Measurements from ENCODE around the genes ASTN1, TOR3A and CEP350.

- PRO-cap, 4 experiments: no peak in any of the 4 experiments
- RAMPAGE, long total RNA, 2 experiments: no peak in any of the 2 experiments
- RRBS: no CpG with 5 or more reads among the region's 2 CpGs
These were observed 56.7 kb downstream of the COP1 start for GRCh38 chr1:176150320-176150833.

- PRO-cap, 4 experiments: no peak in any of the 4 experiments
- RAMPAGE, long total RNA, 2 experiments: no peak in any of the 2 experiments
- RRBS: no CpG with 5 or more reads among the region's 5 CpGs
These were observed 32.0 kb downstream of the COP1 start for GRCh38 chr1:176174834-176175737.

GRCh38 chr1:176175795-176176035, 31.4 kb downstream of the COP1 start:
- PRO-cap, 4 experiments: no peak in any of the 4 experiments
- RAMPAGE, long total RNA, 2 experiments: start-site peak on the minus strand in 1 of 2 experiments, at chr1:176175911-176176009 at its widest, 19 reads per replicate
- RRBS: no CpG with 5 or more reads among the region's 2 CpGs

GRCh38 chr1:176505149-176505610, 42.2 kb downstream of the PAPPA2 start:
- PRO-cap, 4 experiments: no peak in any of the 4 experiments
- RAMPAGE, long total RNA, 2 experiments: no peak in any of the 2 experiments
- RRBS: no CpG with 5 or more reads among the region's 3 CpGs

GRCh38 chr1:176522534-176522878, 59.5 kb downstream of the PAPPA2 start:
- PRO-cap, 4 experiments: no peak in any of the 4 experiments
- RAMPAGE, long total RNA, 2 experiments: no peak in any of the 2 experiments
- RRBS: no CpG with 5 or more reads among the region's 2 CpGs

GRCh38 chr1:177163880-177165134, at the start of gene ASTN1:
Gene ASTN1 (minus strand): TSS chr1:177164712.
- PRO-cap, 4 experiments: no peak in any of the 4 experiments
- RAMPAGE, long total RNA, 2 experiments: no peak in any of the 2 experiments
- RRBS: 3% methylated on average over 24 of the region's 66 CpGs

DNA sequence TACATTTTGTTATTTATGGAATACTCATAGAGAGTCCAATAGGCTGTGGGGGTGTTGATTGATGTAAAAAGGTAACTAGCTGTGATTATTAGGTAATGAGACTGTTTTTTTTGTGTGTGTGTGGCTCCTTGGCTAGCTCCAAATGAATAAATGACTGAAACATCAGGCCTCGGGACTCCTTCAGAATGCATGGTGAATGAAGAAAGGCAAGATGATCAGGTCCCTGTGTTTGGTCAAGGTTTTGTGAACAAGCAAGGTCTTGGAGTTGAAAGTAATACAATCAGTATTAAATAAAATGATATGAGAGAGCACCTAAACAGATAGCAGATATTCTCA, 128.6 kb downstream of the SEC16B start:
- PRO-cap, 4 experiments: no peak in any of the 4 experiments
- RAMPAGE, long total RNA, 2 experiments: no peak in any of the 2 experiments
- RRBS: no CpG with 5 or more reads among the region's 1 CpG

DNA sequence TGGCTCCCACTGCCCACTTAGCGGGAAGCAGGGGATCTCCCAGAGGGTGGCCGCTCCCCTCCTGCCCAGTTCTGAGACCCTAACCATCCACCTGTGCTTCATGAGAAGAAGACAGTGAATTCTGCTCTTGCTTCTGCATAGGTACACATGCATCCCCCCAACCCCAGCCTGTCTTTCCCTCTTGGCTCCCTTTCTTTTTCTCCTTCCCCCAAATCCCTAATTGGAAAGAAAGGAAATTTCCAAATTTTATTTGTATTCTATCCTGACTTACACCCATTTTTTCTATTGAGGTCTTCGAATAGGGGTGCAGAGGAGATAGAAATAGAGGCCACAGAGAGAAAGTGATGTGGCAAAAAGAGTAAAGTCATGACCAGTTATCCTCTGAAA, 3.1 kb downstream of the CLEC20A start:
- PRO-cap, 4 experiments: peak in 2 of 4 experiments; most common plus-strand start position 285 of the sequence (in 2)
- RAMPAGE, long total RNA, 2 experiments: no peak in any of the 2 experiments
- RRBS: no CpG with 5 or more reads among the region's 3 CpGs

DNA sequence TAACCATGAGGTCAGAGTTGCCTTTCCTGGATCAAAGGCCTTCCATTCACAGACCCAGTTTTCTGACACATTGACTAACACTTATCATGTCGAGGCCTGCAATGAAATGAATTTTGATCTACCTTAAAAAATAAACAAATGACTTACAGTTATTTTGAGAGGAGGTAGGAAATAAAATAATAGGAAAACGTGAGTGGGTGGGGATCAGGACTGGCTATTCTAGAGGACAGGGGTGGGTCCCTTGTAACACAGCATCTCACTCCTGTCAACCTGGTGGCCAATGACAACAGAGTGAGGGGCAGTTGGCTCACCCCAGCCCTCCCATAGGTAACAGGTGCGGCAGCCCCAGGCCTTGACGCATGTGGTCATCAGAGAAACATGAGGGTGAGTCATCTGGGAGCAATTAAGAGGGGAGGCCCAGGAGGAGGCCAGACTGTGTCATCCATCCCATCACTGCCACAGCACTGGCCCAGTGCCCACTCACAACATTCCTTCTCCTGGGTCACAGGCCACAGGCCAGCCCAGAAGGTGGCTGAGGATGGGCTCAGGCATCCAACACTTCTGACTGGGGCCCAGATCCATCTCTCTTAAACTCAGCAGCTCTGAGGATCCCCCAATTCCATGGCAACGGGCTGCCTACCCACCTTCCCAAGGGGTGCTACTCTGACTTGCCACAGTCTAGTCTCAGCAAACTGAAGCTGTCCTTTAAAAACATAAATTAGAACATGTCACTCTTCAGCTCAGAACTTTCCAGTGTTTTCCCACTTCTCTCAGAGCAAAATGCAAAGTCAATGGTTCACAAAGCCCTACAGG, 17.1 kb downstream of the TEX35 start:
- PRO-cap, 4 experiments: no peak in any of the 4 experiments
- RAMPAGE, long total RNA, 2 experiments: no peak in any of the 2 experiments
- RRBS: no CpG with 5 or more reads among the region's 5 CpGs

DNA sequence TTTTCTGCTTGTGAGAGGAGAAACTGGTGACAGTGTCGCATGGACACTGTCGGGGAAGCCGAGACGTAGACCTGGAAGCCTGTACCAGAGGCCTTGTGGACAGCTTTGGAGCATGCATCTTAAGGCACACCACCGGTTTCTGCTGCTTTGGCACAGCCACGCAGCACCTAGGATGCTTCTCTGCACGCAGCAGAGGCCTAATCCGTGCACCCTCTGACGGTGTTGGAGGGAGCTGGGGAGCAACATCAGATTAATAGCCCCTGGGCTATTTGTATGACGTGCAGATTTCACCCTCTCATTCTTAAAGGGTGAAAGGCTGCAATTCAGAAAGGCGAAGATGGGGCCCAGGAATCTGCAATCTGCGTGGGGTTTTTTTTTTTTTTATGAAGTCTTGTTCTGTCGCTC, 30.4 kb downstream of the TEX35 start:
- PRO-cap, 4 experiments: no peak in any of the 4 experiments
- RAMPAGE, long total RNA, 2 experiments: no peak in any of the 2 experiments
- RRBS: no CpG with 5 or more reads among the region's 13 CpGs

- PRO-cap, 4 experiments: no peak in any of the 4 experiments
- RAMPAGE, long total RNA, 2 experiments: no peak in any of the 2 experiments
- RRBS: no CpG with 5 or more reads among the region's 3 CpGs
These were observed 96.0 kb downstream of the TEX35 start for GRCh38 chr1:178608835-178609388.

DNA sequence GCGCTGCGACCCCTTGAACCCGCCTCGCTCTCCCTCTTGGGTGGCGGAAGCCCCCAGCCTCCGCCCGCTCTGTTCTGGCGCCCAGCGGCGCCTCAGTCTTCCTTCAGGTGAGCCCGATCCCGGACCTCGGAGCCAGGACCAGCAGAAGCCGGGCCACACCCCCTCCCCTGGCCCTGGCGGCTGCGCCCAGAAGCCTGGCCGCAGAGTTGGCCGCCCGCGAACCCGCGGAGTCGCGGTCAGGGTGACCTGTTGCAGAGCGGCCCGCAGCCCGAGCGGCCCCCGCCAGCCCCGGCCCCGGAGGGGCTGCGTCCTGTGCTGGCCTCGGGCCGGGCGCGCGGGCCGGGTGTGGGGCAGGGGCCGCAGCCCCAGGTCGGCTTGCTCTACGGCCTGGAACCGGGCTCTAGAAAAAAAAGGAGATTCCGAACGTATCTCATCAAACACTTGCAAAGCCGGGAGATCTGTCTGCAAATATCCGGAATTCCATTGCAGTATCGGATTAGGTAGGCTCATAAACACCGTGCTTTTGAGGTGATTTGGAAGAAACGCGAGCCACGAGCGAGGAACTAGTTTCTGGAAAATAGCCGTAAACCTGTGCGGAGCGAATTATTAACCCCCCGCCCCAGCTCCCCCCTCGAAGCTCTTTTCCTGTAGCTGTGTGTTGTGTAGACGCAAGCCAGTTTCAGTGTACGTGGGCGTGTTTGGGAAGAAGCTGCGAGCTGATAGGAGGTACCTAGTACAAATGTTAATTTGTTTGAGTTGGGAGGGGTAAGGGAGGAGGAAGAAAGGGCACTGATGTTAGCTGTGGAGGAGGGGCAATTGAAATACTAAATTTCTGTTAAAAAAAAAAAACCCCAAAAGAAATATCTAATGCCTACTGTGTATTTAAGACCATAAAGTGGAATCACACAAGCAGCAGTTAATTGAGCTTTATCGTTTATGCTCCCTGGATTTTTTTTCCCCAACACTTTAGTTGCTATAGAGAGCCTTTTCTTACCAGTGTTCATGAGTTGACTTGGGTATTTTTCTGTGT, 977 bp downstream of the RALGPS2 start:
- PRO-cap, 4 experiments: peak in 4 of 4 experiments; most common plus-strand start position 203 of the sequence (in 1); most common minus-strand start position 94 of the sequence (in 2)
- RAMPAGE, long total RNA, 2 experiments: no peak in any of the 2 experiments
- RRBS: 4% methylated on average over 5 of the region's 62 CpGs

DNA sequence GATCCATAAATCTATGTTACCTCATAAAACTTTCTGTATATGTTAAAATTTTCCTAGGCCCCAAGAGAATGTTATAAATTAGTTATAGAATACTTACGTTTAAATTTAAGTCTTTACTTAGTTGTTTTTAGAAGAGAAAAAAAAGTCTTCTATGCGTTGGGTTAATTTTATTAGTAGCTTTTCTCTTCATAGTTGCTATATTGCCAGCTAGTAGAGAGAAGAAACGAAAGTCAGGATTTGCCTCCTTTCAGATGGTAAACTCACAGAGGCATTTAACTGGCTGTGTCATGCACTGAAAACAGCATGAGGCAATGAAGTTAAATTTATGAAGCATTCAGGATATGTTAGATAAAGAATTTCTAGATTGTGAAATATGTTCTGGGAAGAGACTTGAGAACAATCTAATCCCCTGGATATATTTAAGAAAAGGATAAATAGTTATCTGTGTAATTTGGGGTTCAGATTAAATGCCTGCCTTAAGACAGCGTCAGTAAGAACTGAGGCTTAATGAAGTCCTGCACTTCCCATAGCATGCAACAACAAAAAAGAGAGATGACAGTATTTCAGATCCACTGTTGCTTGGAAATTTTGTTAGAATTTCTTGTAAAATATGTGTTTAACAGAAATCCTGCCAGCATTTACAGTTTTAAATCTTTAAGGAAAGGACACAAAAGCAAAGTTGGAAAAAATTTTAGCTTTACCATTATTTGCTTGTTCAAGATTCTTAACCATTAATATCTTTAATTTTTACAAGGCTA, 1.7 kb downstream of the ANGPTL1 start:
- PRO-cap, 4 experiments: peak in 2 of 4 experiments; most common plus-strand start position 447 of the sequence (in 1); most common minus-strand start position 499 of the sequence (in 2)
- RAMPAGE, long total RNA, 2 experiments: start-site peak on the minus strand in 1 of 2 experiments, centred at position 210 of the sequence, 173 reads per replicate
- RRBS: no CpG with 5 or more reads among the region's 4 CpGs

- PRO-cap, 4 experiments: no peak in any of the 4 experiments
- RAMPAGE, long total RNA, 2 experiments: no peak in any of the 2 experiments
- RRBS: no CpG with 5 or more reads among the region's 9 CpGs
These were observed 3.9 kb downstream of the FAM20B start for GRCh38 chr1:179029227-179030352.

DNA sequence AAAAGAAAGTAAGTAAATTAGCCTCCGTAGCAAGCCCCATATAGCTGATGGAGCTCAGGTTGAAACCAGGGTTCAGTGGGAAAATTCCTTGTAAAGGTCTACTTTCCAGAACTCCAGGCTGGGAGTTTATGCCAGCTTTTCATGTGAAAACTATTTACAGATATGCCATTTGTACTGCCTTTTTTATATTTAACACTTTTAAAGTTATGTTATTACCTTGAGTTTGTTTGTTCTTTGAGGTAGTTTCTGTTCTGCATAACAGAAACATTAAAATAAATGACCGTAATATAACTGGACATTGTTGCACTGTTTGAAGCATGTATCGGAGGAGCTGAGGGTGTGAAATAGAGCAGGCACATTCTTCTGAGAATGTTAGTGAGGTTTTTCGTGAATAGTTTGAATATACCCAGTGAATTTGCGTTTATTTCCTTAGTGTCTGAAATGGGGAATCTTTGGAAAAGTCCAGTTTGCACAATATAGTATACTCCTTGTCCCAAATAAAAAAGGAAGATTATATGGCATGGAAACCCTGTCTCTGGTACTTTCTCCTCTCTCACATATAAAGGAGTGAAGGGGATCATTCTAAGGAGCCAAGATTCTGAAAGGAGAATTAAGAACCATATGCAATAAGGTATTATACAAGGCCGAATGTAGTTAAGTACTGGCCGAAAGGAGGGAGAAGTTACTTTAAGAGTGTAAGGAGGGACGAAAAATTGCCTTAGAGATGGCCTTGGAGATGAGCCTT, 10.6 kb downstream of the FAM20B start:
- PRO-cap, 4 experiments: no peak in any of the 4 experiments
- RAMPAGE, long total RNA, 2 experiments: no peak in any of the 2 experiments
- RRBS: no CpG with 5 or more reads among the region's 8 CpGs

GRCh38 chr1:179081086-179082271, at the start of gene TOR3A:
Gene TOR3A (plus strand): TSS chr1:179082070.
- PRO-cap, 4 experiments: peak in 4 of 4 experiments; most common plus-strand start chr1:179082104 (in 3); most common minus-strand start chr1:179081914 (in 4)
- RAMPAGE, long total RNA, 2 experiments: no peak in any of the 2 experiments
- RRBS: 2% methylated on average over 27 of the region's 61 CpGs

- PRO-cap, 4 experiments: no peak in any of the 4 experiments
- RAMPAGE, long total RNA, 2 experiments: no peak in any of the 2 experiments
- RRBS: no CpG with 5 or more reads among the region's 10 CpGs
These were observed 44.5 kb downstream of the TOR3A start for GRCh38 chr1:179126201-179126875.

DNA sequence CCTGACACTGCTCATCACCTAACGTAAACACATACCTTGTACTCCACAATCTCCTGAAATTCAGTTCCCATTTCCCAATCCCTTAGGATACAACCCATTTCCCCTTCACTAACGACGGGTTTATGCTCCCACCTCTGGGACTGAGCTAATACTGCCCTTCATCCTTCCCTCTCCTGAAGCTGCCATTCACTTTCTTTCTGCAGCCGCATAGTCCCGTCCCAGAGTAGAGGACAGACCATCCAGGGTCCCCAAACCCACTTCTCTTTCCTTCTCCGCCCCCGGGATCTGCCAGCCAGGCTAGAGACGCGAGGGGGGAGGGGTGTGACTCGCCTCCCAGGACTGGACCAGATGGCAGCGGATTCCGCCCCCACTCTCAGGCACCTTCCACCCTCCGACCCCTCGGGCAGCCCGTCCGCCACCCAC, 710 bp downstream of the ABL2 start:
- PRO-cap, 4 experiments: peak in 3 of 4 experiments; most common plus-strand start position 324 of the sequence (in 2)
- RAMPAGE, long total RNA, 2 experiments: no peak in any of the 2 experiments
- RRBS: no CpG with 5 or more reads among the region's 16 CpGs

- PRO-cap, 4 experiments: peak in 4 of 4 experiments; most common plus-strand start chr1:179954810 (in 3); most common minus-strand start chr1:179954558 (in 4)
- RAMPAGE, long total RNA, 2 experiments: start-site peak on the plus strand in 1 of 2 experiments, at chr1:179954767-179954807 at its widest, 45 reads per replicate
- RRBS: 4% methylated on average over 5 of the region's 48 CpGs
These were observed at the start of gene CEP350 for GRCh38 chr1:179954233-179954978. Gene CEP350 (plus strand): TSS chr1:179954810.

DNA sequence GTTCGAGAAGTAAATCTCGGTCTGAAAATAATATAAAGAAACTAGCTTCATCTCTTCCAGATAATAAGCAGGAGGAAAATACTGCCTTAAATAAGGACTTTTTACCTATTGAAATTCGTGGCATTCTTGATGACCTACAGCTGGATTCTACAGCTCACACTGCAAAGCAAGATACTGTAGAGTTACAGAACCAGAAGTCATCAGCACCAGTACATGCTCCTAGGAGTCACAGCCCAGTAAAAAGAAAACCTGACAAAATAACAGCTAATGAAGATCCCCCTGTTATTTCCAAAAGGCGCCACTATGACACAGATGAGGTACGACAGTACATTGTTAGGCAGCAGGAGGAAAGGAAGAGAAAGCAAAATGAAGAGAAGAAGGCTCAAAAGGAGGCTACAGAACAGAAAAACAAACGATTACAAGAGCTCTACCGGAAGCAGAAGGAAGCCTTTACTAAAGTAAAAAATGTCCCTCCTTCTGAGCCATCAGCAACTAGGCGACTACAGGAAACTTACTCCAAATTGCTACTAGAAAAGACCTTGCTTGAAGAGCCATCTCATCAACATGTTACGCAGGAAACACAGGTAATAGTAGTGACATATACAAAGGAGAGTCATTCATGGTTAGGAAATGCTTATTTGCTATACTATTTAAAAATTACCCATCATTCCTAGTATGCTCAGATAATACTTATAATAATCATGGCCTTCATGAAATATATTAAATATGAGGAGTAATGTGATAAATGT, 59.5 kb downstream of the CEP350 start:
- PRO-cap, 4 experiments: no peak in any of the 4 experiments
- RAMPAGE, long total RNA, 2 experiments: start-site peak on the plus strand in 1 of 2 experiments, centred at position 338 of the sequence, 24 reads per replicate
- RRBS: no CpG with 5 or more reads among the region's 9 CpGs

All from uterus (tissue), 7 donors.